Measurements from ENCODE around the genes NOTCH4 and WDR46.

- PRO-cap, 2 experiments: no peak in any of the 2 experiments
Observed at GRCh38 chr6:32129242-32129684, 825 bp downstream of the FKBPL start.

DNA sequence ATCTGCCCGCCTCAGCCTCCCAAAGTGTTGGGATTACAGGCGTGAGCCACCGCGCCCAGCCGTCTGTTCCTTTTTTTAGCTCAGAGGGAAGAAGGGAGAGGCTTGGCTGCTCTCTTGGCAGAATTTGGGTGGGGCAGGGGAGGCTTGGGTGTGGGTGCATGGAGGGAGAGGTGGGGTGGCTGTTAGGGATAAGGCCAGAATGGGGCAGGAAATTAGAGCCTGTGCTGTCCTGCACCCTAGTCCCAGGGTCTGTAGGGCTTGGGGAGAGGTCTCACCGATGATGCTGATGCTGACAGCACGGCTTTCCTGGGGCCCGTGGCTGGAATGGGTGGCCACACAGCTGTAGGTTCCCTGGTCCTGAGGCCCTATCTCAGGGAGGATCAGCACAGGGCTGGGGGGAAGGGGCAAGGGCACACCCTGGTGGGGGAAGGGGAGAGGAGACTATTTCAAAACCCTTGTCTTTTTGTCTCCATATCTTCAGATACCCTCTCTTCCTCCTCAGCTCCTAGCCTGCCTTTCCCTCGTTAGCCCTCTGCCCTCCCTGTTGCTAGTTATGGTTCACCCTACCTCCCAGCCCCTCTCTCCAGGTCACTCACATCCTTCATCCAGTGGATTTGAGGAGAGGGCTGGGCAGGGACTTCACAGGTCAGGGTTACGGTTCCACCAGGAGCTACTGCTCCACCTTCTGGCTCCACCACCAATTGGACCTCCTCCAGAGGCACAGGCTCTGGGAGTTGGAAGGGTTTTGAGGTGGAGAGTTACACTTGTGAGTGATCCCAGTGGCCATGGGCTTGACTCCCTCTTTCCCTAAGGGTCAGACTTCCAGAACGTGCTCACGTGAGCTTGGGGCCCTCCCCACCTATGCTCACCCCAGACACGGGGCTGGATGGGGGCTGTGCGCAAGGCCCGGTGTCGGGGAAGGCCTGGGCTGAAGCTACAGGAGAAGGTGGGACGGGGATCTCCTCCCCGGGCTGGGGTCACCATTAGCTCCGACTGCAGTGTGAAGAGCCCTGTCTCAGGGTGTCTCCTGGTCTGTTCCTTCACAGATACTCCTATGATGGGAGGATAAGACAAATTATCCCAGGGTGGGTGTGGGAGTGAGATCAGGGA lies 1.7 kb downstream of the AGER start:
- PRO-cap, 2 experiments: no peak in any of the 2 experiments

DNA sequence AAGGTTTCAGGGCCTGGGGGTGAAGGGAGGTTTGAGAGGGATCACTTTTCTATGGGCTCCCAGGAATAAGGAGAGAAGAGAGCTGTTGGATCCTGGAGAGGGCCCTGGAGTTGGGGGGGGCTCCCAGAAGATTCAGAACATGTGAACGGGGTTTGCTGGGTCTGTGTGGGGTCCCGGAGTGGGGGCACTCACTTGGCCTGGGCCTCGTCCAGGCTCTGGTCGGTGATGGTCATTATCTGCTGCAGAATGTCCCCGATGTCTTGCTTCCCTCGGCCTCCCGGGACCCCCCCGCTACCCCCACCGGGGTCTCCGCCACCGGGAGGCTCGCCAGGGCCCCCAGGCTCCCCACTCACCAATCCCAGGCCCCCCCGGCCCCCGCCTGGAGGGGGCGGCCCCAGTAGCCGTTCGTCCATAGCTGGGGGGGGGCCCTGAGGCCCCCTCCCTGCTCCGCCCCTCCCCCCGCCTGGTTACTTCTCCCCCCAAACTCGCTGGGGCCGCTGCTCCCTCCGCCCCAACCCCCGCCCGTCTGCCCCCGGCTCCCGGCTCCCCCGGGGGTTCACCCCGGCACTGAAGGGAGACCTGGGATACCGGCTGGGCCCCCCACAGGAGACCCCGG lies 391 bp downstream of the PBX2 start:
- PRO-cap, 2 experiments: no peak in any of the 2 experiments

DNA sequence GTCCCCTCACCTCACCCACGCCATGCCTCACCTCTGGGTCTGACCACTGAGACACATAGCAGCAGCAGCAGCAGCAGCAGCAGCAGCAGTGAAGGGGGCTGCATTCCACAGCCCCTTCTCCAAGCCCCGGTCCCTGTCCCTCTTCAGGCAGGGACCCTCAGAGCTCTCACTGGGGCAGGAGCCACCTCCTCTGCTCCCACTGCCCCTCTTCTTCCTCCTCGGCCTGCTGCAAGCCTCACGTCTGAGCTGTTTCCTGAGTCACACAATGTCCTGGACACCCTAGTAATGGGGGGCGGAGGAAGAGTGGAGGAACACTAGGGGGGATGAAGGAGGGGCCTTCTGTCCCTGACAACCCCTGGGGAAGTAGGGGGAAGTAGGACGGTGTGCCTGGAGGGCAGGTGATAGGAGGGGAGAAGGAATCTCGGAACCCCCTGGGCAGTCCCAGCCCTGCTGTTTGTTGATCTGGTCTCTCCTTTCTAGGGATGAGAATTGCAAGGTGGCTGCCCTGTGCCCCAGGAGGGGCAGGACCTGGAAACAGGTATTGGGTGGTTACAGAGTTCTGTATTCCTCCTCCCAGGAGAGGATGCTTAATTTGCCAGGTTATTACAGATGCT lies at the start of gene NOTCH4:
Gene NOTCH4 (minus strand): TSS at position 243 of the 614 bp plus-strand sequence.
- PRO-cap, 2 experiments: peak in 2 of 2 experiments; most common minus-strand start position 243 of the sequence (in 2)

- PRO-cap, 2 experiments: peak in 2 of 2 experiments; most common plus-strand start chr6:32244579 (in 1)
Observed at GRCh38 chr6:32244189-32244849, 20.5 kb upstream of the NOTCH4 start.

DNA sequence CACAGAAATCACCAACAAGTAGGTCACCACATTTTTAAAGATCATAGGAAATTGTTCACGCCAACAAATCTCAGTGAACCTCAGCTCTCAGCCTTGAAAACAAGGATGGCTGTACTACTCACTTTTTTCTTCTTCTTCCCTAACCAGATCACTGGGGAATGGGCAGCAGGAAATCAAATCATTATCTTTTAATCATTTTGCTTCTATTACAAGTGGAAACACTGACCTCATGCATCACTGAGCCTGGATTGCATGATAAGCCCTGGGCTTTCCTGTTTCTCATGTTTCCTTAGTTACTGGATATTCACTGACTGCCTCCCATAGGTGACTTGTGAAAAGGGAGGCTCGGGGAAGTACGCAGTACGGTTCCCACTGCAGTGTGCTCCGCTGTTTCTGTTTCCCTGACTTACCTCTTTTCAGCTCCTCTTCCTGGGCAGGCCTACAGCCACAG lies 13.4 kb downstream of the BTNL2 start:
- PRO-cap, 2 experiments: no peak in any of the 2 experiments

- PRO-cap, 2 experiments: no peak in any of the 2 experiments
Observed at GRCh38 chr6:32519371-32519707, 10.7 kb downstream of the HLA-DRB5 start.

GRCh38 chr6:32625047-32625690 lies 12.0 kb upstream of the HLA-DQA1 start:
- PRO-cap, 2 experiments: no peak in any of the 2 experiments

DNA sequence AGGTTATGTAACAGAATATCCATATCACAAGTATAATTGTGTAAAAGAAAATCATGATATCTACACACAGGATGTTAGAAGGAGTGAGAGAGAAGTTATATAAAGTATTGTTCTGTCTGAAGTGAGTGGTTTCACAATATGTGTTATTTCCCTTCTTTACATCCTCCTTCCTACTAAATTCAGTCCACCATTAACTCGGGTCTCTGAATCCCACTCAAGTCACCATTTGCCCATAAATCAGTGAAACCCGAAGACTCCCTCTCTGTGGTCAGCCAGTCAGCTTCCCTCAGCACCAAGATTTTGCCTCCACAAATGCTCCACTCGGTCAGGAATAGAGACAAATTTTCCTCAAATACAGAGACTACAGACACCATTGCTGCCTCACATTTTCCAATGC lies 740 bp downstream of the HLA-DQB1 start:
- PRO-cap, 2 experiments: no peak in any of the 2 experiments

GRCh38 chr6:32690233-32690644 lies 23.8 kb upstream of the HLA-DQB1 start:
- PRO-cap, 2 experiments: no peak in any of the 2 experiments

GRCh38 chr6:32842083-32842282 lies 1.9 kb downstream of the PSMB8 start:
- PRO-cap, 2 experiments: no peak in any of the 2 experiments

DNA sequence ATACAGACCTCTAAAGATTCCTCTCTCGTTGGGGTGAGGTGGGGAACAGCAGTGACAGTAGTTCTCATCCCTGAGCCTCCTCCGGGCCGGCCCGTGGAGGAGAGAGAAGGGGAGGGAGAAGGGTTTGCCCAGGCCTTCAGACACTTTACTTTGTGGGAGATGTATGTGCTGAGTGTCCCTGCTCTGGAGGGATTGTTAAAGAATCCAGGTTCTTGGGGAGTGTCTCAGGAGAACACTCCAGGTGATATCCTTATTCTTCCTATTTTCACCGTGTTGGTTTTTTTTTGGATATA lies 41.0 kb downstream of the PSMB9 start:
- PRO-cap, 2 experiments: no peak in any of the 2 experiments

DNA sequence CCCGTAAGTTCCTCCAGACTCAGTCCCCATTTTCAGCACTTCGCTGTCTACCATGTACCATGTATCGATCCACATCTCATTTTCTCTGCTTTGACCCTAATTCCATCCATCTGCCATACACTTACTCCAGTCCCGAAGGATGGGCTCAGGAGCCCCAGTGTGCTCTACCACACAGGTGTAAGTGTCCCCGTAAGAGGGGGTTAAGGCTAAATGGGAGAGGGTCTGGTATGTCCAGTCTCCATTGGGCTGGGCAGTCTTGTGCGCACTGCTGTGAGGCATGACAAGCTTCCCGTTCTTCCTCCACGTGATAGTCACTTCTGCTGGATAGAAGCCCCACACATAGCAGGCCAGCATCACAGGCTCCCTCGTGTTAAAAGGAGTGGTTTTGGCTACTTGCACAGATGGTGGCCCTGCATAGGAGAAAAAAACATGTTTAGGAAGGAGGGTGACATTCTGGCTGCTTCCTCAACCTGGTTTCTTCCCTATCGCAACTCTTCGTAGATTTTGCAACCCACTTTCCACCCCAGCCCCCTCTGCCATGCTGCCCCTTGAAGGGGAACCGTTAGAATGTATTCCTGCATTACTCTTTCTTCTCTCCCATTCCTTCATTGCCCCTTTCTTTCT lies 3.7 kb downstream of the HLA-DMB start:
- PRO-cap, 2 experiments: no peak in any of the 2 experiments

GRCh38 chr6:32980763-32981349 lies 12.5 kb downstream of the BRD2 start:
- PRO-cap, 2 experiments: no peak in any of the 2 experiments

GRCh38 chr6:33193881-33194477 lies 1.7 kb upstream of the COL11A2 start:
- PRO-cap, 2 experiments: no peak in any of the 2 experiments

DNA sequence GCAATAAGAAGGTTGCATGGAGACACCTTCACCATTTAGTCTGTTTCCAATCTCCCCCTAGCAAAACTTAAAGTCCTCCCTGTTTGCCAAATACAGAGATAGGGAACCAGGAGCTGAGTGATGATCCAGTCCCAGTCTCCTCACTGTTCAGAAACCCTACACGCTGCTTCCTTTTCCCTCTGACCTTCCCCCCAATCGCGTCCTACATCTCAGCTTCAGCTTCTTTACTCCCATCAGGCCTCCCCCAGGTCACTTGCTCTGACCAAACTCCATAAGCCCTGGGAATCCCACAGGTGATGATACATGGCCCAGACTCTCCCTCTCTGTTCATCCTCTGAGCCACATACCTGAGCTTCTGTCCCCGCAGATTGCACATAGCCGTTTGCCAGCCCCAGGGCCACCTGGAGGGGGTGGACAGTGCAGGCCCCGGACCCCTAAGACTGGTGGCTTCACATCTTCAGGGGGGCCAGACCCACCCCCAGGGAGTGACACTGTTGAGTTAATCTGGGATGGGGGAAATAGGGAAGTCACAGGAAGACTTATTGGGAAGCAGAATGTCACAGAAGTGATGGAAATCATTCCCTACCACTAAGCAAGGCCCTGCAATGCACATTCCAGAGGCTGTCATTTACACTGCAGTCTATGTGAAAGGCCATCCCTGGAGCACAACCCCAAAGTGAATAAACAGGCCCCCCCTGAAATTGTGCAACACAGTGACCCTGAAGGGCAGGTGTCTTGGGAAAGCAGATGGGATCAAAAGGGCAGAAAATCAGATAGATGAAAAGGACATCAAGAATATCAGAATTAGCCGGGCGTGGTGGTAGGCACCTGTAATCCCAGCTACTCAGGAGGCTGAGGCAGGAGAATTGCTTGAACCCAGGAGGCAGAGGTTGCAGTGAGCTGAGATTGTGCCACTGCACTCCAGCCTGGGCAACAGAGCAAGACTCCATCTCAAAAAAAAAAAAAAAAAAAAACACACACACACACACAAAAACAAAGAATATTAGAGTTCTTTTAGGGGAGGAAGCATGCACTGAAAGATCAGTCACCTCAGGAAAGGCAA lies 2.2 kb downstream of the RXRB start:
- PRO-cap, 2 experiments: no peak in any of the 2 experiments

DNA sequence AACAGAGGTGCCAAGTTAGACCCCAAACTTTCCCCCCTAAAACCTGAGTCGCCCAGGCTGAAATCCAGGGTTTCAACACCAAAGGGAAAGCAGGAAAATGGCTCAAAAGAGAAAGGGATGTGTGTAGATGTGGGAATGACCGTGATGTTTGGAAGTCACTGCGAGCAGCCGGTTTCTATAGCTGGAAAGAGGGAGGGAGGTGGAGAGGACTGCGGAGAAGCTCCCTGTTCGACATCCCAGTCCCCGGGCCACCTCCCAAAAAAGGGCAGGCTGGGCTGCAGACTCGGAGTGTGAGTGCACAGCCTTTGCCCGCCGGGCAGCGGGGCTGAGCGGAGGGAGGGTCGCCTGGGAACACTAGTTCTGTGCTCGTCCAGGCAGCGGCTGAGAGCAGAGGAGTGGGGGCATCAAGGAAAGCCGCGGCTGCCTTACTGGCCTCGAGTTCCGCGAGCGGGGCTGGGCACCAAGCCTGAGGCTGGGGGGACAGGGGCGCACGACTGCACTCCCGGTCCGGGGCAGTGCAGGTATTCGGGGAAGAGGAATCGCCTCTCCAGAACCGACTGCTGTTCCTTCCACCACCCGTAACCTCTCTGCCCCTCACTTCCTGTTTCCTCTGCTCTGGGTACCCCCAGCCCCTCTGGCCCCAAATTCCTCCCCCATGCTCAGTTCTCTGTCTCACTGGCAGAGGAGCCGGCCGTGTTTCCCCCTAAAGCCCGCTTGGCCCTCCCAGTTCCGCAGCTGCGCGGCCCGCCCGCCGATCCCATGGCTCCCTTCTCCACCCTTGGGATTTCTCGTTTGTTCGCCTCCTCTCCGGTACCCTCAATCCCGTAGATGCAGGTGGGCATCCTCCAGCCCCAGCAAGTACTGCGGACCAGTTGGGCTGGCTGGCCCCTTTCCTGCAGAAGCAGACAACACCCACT lies 4.9 kb downstream of the RING1 start:
- PRO-cap, 2 experiments: no peak in any of the 2 experiments

- PRO-cap, 2 experiments: peak in 1 of 2 experiments; most common minus-strand start chr6:33249993 (in 1)
Observed at GRCh38 chr6:33249684-33250287, 21.9 kb downstream of the VPS52 start.

DNA sequence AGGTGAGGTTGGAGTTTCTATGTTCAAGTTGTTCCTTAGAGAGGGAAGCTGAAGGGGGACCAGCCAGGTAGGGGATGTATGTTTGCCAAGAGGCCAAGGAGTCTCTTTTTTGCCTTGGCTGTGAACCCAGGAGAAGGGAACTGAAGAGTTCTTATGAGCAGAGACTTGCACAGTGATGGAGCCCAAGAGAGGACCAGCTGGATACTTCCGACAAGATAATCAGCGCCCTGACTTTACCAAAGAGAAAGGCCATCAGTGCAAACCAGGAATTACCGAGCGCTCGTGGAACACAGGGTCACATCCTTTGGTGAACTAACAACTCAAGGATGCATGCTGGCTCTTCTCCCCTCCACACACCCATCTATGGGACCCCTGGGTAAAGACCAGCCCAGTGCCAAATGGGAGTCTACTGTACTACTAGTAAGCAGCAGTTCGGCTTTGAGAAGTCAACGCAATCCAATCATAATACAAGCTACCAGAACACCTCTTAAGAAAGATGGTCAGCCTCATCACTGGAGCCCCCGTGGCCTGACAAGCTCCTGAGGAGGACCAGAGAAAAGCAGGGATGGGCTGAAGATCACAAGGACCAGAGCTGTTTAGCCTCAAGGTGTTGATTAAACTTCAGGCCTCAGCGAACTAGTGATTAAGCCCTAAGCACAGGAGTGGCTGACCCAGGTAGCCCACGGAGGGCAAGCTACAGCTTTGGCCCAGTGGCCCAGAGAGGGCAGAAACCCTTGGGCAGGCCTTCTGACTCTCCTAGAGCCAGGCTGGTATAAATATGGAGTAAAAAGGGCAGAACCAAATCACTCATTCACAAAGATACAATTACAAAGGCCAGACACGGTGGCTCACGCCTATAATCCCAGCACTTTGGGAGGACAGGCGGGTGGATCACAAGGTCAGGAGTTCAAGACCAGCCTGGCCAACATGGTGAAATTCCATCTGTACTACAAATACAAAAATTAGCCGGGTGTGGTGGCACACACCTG lies 5.5 kb downstream of the B3GALT4 start:
- PRO-cap, 2 experiments: no peak in any of the 2 experiments

DNA sequence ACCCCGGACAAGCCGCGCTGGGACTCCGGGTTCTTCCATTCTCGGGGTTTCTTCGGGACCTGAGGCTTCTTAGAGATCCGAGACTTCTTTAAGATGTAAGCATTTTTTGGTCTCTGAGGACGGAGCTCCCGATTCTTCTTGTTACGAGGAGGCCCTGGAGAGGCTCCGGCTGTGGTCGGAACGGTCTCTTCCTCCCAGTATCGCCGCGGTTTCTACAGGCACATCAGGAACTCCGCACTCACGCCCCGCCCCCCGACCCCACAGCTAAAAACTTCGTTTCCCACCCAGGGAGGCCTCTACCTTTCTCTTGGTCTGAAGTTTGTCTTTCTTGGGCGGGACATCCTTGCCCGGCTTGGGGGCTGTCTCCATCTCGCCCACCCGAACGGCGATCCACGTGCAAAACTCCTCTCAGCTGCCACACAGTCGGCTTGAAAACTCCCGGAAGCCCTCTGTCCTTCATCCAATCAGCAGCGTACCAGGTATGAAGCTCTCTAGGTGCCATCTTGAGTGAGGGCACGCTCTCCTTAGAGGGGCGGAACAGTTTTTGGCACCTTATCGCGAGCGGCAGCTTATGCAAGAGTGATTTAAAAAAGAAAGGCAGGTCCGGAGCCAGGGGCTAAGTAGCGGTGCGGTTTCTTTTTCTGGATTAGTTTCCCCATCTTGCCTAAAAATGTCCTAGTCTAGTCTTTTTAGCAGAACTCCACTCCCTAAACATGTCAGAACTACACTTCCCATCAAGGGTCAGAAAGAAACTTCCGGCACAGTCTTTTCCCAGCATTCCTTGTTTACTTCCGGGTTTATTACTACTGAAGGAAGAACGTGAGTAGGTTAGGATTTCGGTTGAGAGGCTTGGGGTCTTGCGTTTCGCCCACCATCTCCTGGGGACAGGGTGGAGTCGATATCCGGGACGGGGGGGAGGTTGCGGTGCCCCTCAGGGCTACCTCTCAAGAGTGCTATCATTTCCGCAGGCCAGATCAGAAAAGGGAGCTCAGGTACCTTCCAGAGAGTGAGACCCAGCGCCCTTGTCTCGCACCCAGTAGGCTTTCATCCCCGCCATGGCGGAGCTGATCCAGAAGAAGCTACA lies at the start of gene WDR46:
Gene WDR46 (minus strand): TSS at position 438 of the 1,084 bp plus-strand sequence.
- PRO-cap, 2 experiments: peak in 2 of 2 experiments; most common plus-strand start position 800 of the sequence (in 2); most common minus-strand start position 214 of the sequence (in 2)